Mesangial cell (primary cell): ENCODE measurements around a stretch of chr20.

DNA sequence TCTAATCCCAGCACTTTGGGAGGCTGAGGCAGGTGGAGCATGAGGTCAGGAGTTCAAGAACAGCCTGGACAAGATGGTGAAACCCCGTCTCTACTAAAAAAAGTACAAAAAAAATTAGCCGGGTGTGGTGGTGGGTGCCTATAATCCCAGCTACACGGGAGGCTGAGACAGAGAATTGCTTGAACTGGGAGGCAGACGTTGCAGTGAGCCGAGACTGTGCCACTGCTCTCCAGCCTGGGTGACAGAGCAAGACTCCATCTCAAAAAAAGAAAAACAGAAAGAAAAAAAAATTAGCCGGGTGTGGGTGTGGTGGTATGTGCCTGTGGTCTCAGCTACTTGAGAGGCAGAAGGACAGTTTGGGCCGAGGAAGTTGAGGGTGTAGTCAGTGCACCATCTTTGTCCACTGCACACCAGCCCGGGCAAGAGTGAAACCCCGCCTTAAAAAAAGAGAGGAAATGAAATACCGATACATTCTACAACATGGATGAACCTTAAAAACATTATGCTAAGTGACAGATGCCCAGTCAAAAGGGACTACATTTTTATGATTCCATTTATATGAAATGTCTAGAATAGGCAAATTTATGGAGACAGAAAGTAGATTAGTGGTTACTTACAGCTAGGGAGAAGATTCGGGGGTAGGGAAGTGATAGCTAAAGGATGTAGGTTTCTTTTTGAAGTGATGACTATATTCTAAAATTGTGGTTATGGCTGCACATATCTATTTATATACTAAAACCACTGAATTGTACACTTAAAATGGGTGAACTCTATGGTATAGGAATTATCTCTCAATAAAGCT, 52.4 kb downstream of the RBL1 start:
- RAMPAGE, long total RNA = no peak

GRCh38 chr20:37295465-37296100, 6.1 kb downstream of the MANBAL start:
- RAMPAGE, long total RNA = no peak

- RAMPAGE, long total RNA = no peak
These were observed 14.2 kb downstream of the MANBAL start for GRCh38 chr20:37303510-37304104.

DNA sequence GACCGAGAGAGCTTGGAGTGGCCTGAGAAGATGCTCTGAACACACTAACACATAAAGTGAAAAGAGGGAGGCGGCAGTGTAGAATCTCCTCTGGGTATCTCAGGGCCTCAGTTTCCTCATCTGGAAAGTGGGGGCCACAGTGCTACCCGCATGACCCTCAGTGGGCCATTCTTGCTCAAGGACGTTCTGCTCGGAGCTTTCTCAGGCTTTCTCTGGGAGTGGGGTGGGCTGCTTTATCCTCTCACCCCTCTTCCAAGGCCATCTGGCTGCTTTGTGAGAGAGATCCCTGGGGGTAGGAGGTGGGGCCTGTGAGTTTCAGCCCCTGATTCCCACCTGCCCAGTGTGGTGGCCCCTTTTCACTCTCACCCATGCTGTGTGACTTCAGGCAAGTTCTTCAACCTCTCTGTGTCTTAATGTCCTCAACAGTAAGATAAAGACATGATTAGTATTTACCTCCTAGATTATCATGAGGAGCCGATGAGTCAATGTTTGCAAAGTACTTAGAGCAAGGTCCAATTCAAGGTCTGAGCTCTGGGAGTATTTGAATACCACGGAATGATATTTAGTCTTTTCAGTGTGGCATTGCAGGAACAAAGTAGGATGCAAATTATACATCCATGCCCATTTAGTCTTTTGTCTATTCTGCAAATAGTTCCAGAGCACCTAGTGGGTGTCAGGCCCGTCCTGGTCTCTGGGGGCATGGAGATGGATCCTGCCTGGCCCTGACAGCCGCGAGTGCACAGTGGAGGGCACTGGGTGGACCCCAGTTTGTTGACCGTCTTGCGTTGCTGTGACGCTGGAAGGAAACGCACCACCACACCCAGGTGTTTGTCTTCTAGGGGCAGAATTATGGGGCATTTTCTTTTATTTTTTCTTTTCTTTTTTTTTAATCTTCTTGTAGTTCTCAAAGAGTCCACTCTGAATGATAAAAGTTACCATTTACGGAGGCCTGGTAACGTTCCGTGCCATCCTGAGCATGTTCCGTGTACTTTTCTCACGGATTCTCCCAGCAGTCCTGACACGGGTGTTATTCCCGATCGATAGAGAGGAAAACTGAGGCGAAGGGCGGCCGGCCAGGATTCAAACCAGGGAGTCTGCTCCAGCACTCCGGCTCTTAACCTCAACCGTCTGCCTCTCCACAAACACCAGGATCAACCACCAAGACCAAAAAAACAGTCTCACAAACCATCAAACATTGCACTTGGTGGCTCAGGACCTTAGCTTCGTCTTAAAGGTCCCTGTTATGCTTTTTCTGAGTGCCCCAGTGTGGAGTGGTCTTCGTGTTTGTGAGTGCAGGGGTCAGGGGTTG, 34.5 kb downstream of the SRC start:
- RAMPAGE, long total RNA = no peak

GRCh38 chr20:37382190-37382497, 36.2 kb downstream of the SRC start:
- RAMPAGE, long total RNA = no peak

DNA sequence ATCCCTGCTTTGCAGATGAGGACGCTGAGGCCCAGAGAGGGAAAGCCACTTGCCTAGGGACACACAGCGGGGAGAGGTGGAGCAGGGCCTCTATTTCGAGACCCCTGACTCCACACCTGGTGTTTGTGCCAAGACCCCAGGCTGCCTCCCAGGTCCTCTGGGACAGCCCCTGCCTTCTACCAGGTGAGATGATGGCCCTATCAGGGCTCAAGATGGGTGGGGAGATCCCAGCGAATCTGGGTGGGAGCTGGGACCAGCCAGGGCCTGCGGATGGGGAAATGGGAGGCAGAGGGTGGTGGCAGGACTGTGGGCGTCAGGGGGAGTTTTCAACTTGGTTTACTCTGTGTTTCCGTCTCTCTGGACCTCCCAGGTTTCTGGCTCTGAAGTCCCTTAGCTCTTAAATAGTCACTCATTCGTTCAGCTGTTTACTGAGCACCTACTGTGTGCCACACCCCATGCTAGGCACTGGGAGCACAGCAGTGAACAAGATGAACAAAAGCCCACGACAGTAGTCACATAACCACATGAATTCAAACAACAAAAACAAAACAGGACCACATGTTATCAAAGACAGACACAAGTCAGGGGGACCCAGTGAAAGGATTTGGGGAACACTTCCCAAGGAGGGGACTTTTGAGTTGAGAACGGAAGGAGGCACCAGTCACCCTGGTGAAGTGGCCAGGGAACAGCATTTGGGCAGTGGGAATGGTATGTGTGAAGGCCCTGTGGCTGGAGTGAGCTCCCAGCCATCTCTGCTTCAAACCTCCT, 36.8 kb downstream of the SRC start:
- RAMPAGE, long total RNA = no peak

- RAMPAGE, long total RNA = no peak
These were observed 14.4 kb upstream of the NNAT start for GRCh38 chr20:37506697-37507097.

DNA sequence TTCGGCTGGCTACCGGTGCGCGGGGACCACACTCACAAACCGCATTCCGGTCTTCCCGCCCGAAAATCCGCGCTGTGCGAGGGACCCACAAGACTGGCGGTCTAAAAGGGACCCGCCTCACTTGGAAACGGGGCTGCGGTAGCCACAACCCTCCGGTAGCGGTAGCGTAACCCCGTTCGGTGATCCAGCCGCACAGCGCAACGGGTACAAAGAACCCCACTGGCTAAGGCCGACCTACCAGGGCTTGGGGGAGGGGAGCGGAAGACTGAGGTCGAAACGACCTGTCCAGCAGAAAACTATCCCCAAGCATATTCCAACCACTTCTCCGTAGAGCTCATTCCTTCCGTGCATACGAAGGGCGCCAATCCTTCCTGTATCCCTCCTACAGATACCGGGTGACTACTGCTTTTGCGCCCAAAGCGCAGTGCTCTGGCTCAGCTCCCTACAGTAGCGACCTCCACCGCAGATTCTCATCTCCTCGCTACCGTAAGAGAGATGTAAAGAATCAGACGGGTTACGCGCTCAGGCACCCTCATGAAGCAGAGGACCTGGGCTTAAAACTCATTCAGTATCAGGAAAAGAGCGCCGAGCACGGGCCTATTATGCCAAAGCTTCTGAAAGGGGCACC, 736 bp upstream of the NNAT start:
- RAMPAGE, long total RNA = no peak

- RAMPAGE, long total RNA = no peak
These were observed 70.3 kb upstream of the BLCAP start for GRCh38 chr20:37597903-37598519.

DNA sequence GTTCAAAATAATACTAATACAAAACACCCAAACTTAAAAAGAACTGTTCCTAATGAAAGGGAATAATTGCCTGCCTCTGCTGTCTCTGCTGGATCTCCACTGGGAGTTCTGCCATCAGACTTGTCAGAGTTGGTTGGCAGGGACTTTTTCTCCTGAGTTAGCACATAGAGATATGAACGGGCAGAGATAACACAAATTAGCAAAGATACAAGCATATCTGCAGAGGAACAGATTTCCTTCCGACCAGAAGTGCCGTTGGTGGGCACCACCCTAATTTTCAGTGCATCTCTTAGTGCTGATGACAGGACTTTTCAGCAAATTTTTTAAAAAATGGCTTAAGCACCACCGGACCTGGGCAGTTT, 18.8 kb downstream of the CTNNBL1 start:
- RAMPAGE, long total RNA = no peak

DNA sequence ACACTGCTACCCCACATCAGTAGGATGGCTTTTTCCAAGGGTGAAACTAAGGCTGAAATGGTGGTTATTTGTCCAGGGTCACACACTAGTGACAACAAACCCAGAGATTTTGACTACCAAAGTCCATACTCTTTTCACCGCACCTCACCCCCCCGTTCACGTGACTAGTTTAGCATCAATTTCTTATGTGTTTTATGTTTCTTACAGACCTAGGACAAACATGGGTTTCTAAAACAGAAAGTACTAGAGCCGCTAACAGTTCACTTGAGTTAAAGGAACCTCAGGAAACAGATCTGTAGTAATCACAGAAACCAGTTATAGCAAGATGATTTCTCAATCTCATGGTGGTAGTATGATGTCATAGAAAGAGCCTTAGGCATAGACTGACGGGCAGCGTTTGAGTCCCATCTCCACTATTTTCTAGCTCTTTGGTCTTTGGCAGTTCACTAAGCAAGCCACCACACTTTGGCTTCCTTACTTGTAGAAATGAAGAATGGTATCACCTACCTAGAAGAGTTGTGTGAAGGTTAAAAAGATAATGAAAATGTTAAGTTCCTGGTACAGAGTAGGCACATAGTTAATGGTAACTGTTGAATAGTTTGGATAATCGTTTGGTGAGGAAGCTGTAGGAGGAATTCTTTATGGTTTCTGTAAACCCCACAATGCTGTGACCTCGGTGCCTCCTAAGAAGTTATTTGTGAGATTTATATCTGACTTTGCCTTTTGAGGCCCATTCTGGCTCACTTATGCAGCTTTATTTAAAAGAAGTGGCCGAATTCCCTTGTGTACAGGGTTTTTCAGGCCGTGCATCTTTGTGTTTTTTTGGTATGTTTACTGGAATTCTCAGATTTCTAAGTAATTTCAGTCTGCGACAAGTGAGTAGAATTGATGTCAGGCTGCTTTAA, 21.3 kb downstream of the CTNNBL1 start:
- RAMPAGE, long total RNA = no peak

GRCh38 chr20:37745596-37746039, 51.8 kb downstream of the CTNNBL1 start:
- RAMPAGE, long total RNA = no peak

GRCh38 chr20:37804378-37805138, 98.4 kb upstream of the VSTM2L start:
- RAMPAGE, long total RNA = no peak

- RAMPAGE, long total RNA = no peak
These were observed 9.0 kb downstream of the VSTM2L start for GRCh38 chr20:37911895-37912349.

- RAMPAGE, long total RNA = no peak
These were observed 49.2 kb downstream of the TTI1 start for GRCh38 chr20:37983965-37984644.

DNA sequence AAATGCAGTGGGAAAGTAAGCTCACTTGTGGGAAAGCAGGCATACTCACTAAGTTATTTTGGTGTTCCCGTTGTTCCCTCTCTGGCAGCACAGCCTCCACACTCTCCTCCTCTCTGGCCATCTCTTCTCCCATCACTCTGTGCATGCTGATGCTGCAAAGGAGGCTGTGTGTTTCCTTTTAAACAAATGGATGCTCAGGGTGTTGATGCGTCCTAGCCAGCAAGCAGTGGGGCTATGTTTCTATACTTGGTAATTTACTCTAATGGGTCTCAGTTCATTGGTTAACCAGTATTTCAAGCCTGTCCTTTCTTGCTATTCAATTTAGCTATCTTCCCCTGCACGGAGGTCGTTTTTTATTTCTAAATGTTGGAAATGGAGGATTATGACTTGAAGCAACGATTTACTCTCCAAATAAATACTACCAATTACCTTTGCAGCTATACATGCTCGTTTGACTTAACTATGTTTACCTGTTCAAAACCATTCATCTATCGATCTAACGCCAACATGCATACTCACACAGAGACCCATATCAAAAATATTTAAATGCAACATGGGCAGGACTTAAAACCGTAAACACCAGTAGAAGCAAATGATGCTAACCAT, 44.4 kb downstream of the TTI1 start:
- RAMPAGE, long total RNA = no peak

GRCh38 chr20:38065543-38066500, 32.3 kb downstream of the RPRD1B start:
- RAMPAGE, long total RNA = no peak

DNA sequence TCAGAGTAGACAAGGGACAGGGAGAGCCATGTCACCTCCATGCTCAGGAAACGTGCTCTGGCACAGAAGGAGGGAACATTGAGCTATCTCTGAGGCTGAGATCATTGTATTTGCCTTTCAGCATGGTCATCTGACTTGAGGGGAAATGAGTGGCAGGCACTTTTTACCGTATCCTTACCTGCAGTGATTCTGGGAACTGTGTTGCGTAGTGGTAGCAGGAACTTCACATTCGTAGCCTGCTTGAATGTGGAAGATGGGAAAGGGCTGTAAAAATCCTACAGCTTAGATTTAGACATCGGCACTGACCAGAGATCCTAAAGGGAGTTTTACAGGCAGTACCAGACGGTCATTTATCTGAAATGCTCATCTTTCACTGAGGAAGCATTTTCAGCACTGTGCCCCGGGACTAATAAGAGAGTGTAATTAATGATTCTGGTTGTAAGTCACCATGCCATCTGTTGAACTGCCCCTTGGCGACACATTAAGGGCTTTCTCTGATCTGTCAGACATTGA, 33.9 kb downstream of the RPRD1B start:
- RAMPAGE, long total RNA = no peak

GRCh38 chr20:38073067-38074114, 39.8 kb downstream of the RPRD1B start:
- RAMPAGE, long total RNA = no peak

GRCh38 chr20:38091374-38092402, 58.1 kb downstream of the RPRD1B start:
- RAMPAGE, long total RNA = no peak